Esophagus muscularis mucosa (tissue), 4 donors: Measurements from ENCODE around the gene INTS14.

DNA sequence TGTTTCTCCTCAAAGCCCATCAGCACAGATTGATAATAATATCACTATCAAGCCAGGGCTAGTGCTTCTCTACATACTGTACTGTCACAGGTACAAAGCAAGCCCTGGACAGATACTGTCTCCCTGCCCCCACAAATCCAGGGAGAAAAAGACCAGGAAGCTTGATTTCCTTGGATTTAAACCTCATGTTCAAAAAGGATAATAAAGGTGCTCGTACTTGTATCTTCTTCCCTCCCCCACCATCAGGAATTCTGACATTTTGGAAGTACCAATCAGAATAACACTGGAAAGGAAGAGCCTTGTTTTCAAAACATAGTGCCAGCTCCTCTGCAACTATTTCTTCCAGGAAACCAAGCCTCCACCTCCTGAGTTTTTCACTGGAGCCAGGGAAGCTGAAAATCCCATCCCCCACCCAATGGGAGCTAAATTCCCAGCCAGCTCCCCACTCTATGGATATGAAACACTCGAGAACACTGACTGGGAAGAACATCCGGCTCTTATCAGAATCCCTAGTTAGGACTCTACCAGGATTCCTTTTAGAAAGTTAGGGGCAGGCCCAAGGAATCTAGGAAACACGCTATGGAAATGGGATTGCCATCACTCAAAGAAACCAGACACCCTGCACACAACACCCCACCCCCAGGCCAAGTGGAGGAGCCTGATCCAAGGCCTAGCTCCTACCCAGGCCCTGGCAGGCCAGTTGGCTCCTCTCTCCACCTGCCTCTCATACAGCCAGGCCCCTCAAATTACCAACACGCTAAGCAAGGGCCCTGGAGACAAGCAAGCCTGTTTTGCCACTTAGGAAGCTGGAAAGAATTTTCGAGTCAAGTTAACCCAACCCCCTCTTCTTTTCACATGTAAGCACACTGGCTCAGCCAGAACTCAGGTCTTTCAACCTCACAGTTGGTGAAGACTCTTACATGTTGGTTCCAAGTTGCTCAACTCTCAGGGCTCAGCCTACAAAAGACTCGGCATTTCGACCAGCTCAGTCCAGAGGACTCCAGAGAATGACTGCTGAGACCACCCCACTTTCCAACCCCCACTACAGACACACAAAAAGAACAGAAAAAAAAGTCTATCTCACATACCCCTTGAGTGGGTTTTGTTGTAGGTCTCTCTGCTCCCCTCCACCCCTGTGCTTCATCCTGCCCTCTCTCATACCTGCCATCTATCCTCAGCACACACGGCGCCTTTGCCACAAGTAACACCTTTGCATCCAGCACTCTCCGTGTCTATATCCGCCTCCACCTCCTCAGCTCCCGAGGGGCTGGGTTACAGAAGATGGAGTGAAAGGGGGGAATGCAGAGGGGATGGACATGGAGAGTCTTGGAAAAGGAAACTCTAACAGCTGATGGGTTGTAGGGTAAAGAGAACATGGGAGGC lies 75.5 kb downstream of the RBPMS2 start:
- PRO-cap, result no peak
- RAMPAGE, long total RNA, 4 experiments, result no peak in any of the 4 experiments

- PRO-cap, result bidirectional peak, plus-strand start at chr15:64761371, minus-strand start at chr15:64761210
- RAMPAGE, long total RNA, 4 experiments, result no peak in any of the 4 experiments
These were observed 14.2 kb downstream of the RBPMS2 start for GRCh38 chr15:64761011-64761684.

DNA sequence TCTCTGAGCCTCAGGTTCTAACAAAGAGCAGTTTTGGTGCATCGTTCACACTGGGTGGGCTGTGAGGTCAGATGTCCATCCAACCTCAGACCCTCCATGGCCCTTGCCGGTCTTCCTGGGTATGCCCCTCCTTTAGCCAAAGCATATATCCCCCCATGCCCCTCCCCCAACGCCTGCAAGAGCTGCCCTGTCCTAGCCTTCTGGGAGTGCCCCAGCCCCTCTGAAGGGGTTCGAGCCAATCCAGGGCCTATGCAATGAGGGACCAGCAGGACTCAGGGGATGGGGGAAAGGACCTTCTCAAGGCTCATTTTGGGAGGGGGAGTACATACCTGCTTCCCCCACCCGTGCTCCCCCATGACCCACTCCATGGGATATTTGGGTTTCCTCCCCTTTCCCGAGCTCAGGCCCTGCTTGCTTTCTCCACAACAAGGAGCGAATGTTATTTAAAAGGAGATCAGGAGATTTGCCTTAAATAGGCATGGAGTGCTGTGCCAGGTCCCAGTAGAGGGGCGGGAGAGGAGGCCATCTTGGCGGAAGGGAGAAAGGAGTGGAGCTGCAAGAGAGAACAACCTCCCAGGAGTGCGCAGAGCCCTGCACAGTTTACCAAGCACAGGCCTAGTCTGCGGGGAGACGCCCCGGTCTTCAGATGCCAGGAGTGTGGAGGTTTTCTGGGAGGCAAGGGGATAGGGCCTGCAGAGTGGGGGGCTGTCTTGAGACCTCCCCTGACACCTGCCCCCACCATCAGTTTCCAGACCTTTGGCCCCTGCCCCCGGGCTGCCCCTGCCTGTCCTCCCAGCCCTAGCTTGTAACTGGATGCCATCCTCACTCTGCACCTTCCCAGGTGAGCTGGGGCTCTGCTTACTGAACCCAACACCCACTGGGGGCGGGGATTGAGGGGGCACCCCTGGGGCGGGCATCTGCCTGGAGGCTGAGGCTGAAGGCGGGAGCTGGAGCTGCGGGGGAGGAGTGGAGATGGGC lies 18.1 kb downstream of the PIF1 start:
- PRO-cap, result bidirectional peak, plus-strand start at position 540 of the sequence, minus-strand start at position 438 of the sequence
- RAMPAGE, long total RNA, 4 experiments, result no peak in any of the 4 experiments

DNA sequence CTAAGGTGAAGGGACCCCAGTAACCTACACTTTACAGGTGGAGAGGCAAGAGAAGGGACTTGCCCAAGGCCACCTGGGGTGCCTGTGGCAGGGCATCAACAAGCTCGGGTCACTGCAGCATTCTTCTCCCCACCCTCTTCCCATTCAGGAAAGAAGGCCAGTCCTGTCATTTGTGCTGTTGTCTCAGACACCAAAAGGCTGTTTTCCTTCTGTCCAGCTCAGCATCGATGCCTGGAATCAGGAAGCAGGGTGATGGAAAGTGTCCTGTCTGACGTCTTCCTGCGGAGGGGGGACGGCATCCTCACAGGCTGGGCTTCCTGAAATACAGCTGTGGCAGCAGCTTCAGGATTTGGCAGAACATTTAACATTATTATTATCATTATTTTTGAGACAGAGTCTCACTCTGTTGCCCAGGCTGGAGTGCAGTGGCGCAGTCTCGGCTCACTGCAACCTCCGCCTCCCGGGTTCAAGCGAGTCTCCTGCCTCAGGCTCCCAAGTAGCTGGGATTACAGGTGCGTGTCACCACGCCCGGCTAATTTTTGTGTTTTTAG lies 33.0 kb upstream of the ANKDD1A start:
- PRO-cap, result unidirectional peak, minus-strand start at position 200 of the sequence
- RAMPAGE, long total RNA, 4 experiments, result no peak in any of the 4 experiments

- PRO-cap, result bidirectional peak, plus-strand start at chr15:64894007, minus-strand start at chr15:64893926; bidirectional peak, plus-strand start at chr15:64894258, minus-strand start at chr15:64894138
- RAMPAGE, long total RNA, 4 experiments, result no peak in any of the 4 experiments
These were observed 18.1 kb upstream of the ANKDD1A start for GRCh38 chr15:64893308-64894341.

- PRO-cap, result no peak
- RAMPAGE, long total RNA, 4 experiments, result no peak in any of the 4 experiments
These were observed 3.6 kb upstream of the MTFMT start for GRCh38 chr15:65033043-65033459.

DNA sequence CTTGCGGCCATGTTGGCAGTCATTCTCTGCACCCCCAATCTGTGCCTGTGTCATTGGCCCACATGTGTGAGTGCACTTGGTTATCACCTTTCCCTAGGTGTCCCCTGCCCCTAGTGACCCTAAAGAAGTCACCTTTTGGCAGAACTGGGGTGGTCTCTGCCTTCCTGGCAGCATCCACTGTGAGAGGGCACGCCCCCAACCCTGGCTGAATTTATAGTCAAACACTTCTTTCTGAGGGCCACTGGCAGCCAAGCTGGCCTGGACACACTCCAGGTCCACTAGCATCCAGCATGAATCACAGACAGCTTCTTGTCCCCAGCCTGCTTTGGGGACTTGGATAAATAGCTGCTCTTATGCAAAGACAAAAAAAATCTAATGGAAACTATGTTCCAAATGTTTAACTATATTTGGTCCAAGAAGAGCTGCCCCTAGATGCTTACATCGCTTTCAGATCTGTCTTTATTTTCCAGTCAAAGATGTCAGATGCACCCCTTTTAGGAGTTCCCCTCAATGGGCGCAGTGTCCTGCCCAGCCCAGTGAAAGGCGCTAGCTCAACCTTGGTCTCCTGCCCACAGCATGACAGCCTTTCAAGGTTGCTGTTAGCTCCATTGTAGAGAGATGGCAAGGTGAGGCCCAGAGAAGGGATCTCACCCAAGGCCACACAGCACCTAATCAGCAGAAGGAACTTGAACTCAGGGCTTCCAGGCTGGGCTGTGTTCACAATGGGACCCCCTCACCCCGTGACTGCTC lies 7.0 kb downstream of the RASL12 start:
- PRO-cap, result bidirectional peak, plus-strand start at position 404 of the sequence, minus-strand start at position 311 of the sequence
- RAMPAGE, long total RNA, 4 experiments, result no peak in any of the 4 experiments

GRCh38 chr15:65087886-65088653 lies 11.5 kb downstream of the KBTBD13 start:
- PRO-cap, result bidirectional peak, plus-strand start at chr15:65088393, minus-strand start at chr15:65088047
- RAMPAGE, long total RNA, 4 experiments, result no peak in any of the 4 experiments

DNA sequence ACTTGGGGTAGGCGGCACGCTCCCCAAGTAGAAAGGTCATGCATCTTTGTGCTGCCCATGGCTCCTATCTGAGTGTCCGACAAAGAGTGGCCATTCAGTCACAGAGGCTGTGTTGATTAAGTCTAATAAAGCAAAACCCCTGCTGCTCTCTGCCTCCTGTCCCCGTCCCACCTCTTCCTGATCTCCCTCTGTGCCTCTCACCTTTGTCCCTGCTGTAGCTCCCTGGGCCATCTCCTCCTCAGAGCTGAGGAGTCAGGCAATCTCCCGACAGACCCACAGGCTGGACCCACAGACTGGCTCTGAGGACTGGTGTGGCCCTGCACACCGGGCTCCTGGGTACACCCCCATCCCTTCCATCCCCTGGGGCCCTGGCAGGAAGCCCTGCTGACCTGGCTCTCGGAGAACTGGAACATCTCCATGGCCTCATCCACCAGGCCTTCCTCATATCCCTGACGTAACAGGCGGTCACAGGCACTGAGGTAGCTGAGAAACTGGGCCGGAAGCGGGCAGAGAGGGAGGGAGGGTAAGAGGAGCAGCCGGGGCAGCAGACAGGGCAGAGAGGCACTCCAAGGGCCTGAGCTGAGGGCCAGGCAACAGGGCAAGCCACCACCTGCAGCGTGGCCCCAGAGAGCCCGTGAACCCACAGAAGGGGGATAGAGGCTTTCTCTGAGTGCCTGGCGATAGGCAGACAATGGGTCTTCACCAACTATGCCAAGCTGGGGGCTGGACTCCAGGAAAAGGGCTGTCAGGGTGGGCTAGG lies 17.7 kb downstream of the KBTBD13 start:
- PRO-cap, result bidirectional peak, plus-strand start at position 509 of the sequence, minus-strand start at position 406 of the sequence
- RAMPAGE, long total RNA, 4 experiments, result start-site peak on the minus strand in 3 of 4 experiments, centred at positions 454 to 463 of the sequence, 25 to 46 reads per replicate

DNA sequence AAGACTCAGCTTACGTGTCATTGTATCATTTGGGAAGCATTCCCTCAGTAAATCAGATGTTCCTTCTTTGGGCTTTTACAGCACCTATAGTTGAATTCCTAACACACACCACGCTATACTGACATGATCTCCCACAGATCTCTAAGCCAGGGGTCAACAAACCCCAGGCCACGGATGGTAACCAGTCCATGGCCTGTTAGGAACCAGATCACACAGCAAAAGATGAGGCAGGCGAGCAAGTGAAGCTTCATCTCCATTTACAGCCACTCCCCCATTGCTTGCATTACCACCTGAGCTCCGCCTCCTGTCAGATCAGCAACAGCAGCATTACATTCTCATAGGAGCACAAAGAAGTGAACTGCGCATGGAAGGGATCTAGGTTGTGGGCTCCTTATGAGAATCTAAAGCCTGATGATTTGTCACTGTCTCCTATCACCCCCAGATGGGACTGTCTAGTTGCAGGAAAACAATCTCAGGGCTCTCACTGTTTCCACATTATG lies 2.7 kb downstream of the PDCD7 start:
- PRO-cap, result no peak
- RAMPAGE, long total RNA, 4 experiments, result no peak in any of the 4 experiments

GRCh38 chr15:65376642-65377899 lies 731 bp downstream of the IGDCC3 start:
- PRO-cap, result no peak
- RAMPAGE, long total RNA, 4 experiments, result no peak in any of the 4 experiments

- PRO-cap, result no peak
- RAMPAGE, long total RNA, 4 experiments, result no peak in any of the 4 experiments
These were observed 7.1 kb upstream of the IGDCC3 start for GRCh38 chr15:65384758-65385365.

DNA sequence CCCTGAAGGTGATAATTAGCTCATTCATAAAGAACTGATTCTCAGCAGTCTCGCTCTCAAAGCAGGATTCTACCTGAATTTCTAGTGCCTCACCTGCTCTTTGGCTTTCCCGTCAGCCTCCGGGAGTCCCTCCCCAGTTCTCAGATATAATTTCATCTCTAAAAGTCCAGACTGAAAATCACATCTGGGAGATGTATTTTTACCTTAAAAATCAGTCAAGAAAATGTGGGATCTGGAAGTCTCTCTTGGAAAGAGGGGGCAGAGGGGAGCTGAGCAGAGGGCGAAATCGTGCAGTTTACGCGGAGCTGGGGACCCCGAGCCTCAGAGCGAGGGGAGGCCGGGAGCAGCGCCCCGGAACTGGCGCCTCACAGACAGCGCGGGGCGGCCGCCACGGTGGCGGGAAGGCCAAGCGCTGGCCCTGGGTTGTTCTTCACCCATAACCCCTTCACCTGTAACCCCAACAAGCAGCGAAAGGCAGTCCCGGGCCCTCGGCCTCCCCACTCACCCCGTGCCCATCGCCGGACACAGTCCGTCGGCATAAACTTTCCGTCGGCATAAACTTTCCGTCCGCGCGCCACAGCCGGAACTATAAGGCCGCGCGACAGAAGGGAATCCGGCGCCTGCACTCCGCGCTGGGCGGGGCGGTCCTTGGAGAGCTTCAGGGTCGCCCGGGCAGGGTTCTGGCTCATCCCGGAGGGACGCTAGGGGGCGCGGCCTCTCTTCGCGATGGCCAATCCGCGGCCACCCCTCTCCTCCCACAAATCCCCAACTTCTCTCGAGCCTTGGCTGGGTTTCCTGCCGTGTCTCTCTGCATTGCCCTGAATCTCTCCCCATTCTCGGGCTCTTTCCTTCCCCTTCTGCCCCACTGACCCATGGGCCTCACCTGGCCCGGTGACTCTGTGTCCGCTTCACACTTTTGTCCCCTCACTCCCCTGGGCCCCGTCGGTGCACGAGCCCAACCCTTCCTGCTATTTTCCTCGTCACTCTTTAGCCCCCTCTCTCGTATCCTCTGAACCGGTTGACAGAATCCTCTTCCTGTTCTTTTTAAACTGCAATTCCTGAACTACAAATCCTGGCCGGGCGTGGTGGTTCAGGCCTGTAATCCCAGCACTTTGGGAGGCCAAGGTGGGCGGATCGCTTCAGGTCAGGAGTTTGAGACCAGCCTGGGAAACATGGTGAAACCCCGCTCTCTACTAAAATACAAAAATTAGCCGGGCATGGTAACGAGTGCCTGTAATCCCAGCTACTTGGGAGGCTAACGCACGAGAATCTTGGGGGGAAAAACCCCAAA lies at the start of gene INTS14:
INTS14 (minus strand) TSS at position 539 of the 1,291 bp plus-strand sequence.
- PRO-cap, result bidirectional peak, plus-strand start at position 789 of the sequence, minus-strand start at position 530 of the sequence; bidirectional peak, plus-strand start at position 1,061 of the sequence, minus-strand start at position 1,011 of the sequence
- RAMPAGE, long total RNA, 4 experiments, result start-site peak on the plus strand in 1 of 4 experiments, centred at position 717 of the sequence, 6 reads per replicate; start-site peak on the minus strand in 4 of 4 experiments, centred at positions 523 to 629 of the sequence, 58 to 304 reads per replicate

GRCh38 chr15:65624534-65625310 lies 3.0 kb downstream of the SLC24A1 start:
- PRO-cap, result no peak
- RAMPAGE, long total RNA, 4 experiments, result no peak in any of the 4 experiments

DNA sequence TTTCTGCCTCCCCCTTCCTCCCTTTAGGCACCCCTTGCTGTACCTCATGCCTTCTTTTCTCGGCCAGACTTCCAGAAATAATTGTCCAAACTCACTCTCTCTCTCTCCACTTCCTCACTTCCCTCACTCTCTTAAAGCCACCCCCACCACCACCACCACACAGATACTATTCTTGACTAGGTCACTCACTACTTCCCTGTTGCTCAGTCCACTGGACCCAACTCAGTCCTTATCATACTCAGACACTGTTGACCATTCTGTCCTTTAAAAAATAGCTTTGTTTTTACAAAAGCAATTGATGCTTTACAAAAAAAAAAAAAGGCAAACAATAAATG lies 31.7 kb upstream of the RAB11A start:
- PRO-cap, result no peak
- RAMPAGE, long total RNA, 4 experiments, result no peak in any of the 4 experiments

DNA sequence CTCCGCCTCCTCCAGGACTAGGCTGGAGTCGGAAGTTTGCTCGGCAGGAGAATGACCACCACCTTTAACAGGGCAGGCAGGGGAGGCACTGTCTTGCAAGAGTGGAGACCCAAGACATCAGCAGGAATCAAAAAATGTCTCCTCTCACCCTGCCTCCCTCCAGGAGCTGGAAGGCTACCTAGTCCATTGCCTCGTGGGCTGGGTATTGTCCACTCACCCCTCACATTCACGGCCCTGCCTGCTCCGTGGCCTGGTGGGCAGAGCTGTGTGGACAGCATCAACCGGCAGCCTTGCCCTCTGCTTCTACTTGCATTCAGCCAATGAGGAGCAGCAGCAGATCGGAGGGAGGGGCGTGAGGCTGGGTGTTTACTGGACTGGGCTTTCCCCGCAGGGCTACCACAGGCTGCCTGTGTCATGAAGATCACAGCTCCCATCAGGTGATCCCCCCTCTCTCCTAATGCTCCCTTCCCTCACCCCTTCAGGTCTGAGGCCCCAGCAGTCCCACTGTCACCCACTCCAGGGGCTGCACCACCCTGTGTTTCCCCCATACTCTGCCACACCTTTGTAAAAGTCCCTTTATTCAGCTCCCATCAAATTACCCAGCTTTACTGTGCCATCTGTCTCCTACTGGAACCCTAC lies 81.3 kb downstream of the MEGF11 start:
- PRO-cap, result no peak
- RAMPAGE, long total RNA, 4 experiments, result no peak in any of the 4 experiments

- PRO-cap, result no peak
- RAMPAGE, long total RNA, 4 experiments, result no peak in any of the 4 experiments
These were observed 13.2 kb upstream of the TIPIN start for GRCh38 chr15:66369714-66370099.

DNA sequence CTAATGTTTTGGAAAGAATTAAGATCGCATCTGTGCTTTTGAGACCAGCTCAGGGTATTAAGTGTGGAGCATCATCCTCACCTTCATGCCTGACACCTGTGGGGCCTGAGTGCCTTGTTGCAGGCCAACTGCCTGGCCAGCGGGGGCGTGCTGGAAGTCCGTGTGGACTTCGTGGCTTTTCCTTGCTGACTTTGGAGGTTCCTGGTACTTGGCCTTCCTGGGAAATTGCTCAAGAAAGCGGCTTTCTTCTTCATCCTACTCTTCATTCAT lies 1.0 kb downstream of the MAP2K1 start:
- PRO-cap, result no peak
- RAMPAGE, long total RNA, 4 experiments, result no peak in any of the 4 experiments

- PRO-cap, result no peak
- RAMPAGE, long total RNA, 4 experiments, result no peak in any of the 4 experiments
These were observed 56.0 kb upstream of the LCTL start for GRCh38 chr15:66621199-66622731.

DNA sequence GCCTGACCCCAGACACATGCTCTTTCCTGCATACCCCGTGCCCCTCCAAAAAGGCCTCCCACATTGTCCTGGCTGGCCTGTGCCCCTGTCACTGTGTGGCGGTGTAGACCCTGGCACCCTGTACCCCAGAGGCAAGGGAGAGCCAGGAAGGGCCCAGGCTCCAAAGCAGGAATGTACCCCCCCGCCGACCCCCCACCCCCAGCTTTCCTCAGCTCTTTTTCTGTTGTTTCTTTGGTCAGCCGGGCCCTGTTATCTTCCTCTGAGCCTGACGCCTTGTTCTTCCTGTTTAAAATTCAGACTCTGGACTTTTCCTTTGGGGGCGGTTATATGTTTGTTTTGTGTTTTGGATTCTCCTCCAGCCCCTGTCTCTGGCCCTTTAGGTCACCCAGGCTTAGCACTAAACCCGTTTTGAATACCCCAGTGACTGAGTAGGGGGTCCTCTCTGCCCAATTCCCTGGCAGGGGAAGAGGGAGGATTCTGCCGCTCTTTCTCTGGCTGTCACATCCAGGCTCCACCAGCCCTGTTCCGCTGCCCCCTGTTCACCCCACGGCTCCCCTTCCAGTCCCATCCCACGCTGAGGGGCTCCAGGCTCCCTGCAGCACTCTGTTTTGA lies 57.6 kb upstream of the SMAD6 start:
- PRO-cap, result no peak
- RAMPAGE, long total RNA, 4 experiments, result no peak in any of the 4 experiments